ENCODE measurements around the genes AKAP13 and KLHL25.

GRCh38 chr15:84929883-84930515 is 45.5 kb downstream of the SLC28A1 start:
- PRO-cap, result no peak

DNA sequence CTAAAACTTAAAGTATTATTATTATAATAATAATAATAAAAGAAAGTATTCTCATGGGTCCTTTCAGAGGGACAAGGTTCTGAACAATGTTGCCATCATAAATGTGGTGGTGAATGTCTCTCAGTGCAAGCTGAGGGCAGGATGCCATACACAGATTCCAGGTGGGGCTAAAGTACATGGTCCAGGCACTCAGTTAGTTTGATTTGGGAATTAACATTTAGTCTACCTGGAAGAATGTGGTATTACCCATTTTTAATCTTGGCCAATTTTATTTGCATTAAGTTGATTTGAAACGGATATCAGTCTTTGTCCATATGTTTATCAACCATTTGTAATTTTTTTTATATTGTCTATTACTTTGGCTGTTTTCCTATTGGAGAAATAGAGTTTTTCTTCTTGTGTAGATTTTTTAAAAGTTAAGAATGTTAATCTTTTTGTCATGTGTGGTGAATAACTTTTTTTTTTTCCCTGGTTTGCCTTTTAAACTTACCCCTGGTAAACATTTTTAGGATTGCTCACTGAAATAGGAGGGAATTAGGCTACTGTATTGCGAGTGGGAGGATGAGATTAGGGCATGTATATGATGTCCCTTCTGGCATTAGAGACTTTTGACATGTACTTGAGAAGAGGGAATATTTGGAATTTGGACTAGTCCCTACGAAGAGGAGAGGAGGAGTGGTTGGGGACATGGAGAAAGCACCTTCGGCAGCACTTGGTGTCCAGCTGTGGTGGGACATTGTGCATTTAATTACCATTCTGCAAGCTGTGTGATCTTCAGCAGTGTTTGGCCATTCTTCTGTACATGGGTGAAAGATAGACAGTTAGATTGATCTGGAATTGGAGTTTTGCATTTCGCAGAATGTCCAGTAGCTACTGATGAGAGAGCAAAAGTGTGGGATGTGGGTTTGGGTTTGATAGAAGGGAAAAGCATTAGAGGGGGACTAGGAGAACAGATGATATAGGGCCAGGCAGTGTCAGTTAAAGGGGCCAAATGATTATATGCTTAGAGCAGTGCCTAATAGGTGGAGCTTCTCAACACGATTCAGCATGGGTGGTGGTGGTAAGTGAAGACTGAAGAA is 24.9 kb downstream of the PDE8A start:
- PRO-cap, result no peak

DNA sequence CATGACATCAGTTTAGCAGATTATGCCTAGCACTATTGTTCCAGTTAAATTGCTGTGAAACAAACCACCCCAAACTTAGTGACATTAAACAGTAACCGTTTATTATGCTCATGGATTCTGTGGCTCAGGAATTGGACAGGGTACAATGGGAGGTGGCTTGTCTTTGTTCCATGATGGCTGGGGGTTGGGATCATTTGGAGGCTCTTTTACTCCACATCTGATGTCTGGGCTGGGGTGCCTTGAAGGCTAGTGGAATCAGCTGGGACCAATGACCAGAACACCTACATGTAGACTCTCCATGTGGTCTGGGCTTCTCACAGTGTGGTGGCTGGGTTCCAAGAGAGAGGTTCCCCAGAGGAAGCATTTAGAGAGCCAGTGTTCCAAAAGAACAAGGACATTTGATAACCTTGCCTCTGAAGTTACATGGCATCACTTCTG is 44.5 kb downstream of the PDE8A start:
- PRO-cap, result no peak

GRCh38 chr15:85092970-85093593 is 111.4 kb downstream of the PDE8A start:
- PRO-cap, result no peak

GRCh38 chr15:85103596-85104364 is 122.1 kb downstream of the PDE8A start:
- PRO-cap, result no peak

- PRO-cap, result no peak
Observed at GRCh38 chr15:85104365-85104968, 122.8 kb downstream of the PDE8A start.

- PRO-cap, result unidirectional peak, minus-strand start at chr15:85331224
Observed at GRCh38 chr15:85330793-85331962, 49.2 kb upstream of the AKAP13 start.

DNA sequence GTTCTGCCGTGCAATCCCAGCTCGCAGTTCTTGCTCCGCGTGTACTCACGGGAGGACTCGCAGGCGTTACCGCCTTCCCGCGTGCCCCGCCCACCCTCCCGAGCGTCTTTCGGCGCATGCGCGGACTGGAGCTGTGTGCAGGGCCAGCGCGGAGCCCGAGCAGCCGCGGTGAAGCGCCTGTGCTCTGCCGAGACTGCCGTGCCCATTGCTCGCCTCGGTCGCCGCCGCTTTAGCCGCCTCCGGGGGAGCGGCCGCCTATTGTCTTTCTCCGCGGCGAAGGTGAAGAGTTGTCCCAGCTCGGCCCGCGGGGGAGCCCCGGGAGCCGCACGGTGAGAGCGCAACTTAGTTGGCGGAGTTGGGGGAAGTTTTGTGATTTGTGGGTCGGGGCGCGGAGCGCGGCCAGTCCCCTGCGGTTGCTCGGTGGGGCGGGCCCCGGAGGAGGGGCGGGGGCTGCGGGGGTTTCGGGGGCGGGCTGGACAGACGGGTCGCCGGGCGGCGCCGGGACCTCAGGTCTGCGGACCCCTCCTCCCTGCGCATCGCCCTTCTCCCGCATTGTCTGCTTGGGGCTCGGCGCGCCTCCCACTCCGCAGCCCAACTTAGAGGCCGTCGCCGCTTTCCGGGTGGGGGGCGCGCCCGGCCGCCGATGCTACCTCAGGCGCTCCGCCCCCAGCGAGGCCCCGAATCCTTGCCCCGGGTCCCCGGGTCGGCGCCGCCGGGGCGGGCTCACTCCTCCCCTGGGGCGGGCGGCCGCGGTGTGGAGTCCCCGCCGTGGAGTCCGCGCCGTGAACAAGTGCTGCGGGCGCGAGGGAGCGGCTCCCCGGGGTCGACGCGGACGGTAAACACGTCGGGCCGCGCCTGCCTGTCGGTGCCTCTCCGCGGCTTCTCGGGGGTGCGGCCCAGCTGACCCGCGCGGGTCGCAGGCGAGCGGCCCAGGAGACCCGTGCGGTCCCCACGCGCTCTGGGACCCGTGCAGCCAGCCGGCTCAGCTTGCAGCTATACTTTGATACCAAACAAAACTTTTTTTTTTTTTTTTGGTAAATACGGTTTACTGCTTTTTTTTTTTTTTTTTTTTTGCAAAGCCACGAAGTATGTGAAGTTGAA is at the start of gene AKAP13:
Gene AKAP13, plus strand, starts transcription at position 134 of the 1,101 bp plus-strand sequence.
- PRO-cap, result bidirectional peak, plus-strand start at position 136 of the sequence, minus-strand start outside the sequence; bidirectional peak, plus-strand start at position 479 of the sequence, minus-strand start at position 419 of the sequence; bidirectional peak, plus-strand start at position 759 of the sequence, minus-strand start at position 837 of the sequence

GRCh38 chr15:85575127-85575468 is 194.7 kb downstream of the AKAP13 start:
- PRO-cap, result no peak

DNA sequence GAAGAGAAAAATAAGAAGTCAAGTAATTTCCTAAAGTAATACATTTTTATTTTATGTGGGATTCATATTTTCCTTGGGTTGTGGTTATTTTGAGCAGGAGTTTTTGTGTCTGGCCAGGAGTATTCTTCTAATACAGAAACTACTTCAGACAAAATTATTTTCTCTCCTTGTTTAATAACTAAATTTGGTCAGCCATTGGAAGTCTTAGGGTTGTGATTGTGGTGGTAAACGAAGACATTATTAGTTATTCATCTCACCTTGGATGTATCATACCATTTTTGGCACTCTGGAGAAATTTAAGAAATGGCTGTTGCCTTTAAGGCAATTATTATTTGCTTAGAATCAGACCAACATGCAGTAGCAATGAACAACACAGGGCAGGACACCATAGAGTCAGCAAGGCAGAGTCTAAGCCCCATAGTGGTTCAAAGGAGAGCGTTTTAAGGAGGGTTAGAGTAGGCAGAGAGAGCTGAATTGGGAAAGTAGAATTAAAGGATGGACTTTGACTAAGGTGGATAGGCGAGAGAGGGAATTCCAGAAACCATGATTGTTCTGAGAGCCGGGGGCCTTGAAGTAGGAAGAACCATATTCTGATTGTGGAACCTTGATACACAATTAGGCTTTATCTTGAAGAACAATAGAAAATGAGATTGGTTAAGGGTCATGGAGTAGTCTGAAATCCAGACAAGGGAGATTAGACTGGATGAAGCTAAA is 186.4 kb downstream of the KLHL25 start:
- PRO-cap, result no peak

DNA sequence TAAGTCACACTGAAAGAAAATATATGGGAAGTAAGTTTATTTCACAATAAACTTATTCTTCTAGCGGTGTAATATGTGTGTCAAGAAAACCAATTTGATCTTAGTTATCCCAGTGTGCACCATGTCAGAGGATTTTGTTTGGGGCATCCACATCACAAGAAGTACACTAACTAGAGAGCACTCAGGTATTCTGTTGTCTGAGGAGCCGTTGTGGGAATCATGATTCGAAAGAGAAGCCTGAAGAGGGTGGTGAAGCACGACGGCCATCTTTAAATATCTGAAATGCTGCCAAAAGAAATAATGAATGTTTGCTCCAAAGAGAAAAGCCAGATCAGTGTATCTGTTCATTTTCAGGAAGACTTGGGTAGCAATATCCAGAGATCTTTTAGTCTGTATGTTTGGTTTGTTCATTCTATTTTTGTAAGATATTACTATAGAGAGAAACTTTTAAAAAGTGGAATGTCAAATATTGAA is 180.7 kb downstream of the KLHL25 start:
- PRO-cap, result no peak

DNA sequence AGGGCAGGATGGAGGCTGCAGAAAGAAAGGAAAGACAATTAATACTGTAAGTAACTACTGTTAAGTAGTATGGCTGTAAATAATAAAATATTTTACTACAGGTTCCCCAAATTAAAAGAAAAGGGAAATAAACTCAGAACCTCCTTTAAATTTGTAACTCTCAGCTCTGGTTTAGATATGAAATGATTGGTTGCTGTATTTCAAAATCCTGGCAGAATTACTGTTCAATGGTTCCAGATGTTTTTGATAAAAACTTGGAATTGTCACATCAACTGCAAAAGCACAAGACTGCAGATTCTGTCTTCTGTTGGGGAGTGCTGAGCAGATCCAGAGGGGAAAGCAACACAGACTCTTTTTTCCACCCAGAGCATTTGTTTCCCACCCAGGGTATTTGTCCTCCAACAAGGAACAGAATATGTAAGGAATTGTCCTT is 178.2 kb downstream of the KLHL25 start:
- PRO-cap, result unidirectional peak, plus-strand start at position 313 of the sequence

GRCh38 chr15:85645544-85646127 is 149.1 kb downstream of the KLHL25 start:
- PRO-cap, result no peak

DNA sequence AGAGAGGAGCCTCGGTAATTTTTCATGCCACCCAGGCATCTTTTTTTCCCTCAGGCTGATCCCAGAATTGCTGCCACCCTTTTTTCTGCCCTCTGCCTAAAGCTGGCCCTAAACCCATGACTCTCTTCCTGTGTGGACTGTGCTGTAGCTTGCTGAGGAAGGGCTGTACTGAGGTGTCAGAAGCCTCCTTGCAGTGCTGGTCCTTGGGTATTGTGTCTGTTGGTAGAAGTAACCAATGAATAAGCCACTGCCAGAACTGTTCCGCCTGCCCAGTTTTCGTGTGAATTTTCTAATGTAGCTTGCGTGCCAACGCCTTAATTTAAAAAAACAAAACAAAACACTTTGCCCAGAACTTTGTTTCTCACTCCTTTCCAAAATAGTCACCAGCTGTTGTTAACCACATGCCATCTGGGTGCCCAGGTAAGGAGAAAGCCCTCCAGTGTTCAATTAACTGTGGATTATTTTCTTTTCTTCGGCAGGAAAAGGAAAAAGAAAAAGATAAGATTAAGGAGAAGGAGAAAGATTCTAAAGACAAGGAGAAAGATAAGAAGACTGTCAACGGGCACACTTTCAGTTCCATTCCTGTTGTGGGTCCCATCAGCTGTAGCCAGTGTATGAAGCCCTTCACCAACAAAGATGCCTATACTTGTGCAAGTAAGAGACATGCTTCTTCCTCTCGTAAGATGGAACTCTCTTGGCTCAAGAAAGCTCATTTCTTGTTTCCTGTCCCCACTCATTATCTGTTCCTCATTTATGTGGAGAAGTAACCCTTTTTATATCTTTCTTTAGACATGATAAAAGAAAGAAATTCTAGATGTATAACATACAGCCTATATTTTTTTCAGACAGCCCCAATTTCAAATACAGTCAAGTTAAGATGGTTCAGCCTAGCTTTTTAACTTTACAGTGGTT is 101.7 kb downstream of the KLHL25 start:
- PRO-cap, result no peak

DNA sequence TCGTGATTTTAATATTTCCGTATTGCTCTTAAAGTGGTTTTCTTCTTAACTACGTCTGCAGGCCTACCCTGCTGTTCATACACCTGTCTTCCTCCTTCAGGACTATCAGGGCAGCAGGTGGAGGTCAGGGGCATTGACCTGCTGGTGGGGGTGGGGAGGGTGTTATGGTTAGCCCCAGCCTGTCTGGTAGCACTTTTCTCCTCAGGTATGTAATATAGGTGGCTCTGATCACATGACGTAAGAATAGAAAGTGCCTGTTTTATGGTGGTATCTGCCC is 86.4 kb downstream of the KLHL25 start:
- PRO-cap, result no peak

DNA sequence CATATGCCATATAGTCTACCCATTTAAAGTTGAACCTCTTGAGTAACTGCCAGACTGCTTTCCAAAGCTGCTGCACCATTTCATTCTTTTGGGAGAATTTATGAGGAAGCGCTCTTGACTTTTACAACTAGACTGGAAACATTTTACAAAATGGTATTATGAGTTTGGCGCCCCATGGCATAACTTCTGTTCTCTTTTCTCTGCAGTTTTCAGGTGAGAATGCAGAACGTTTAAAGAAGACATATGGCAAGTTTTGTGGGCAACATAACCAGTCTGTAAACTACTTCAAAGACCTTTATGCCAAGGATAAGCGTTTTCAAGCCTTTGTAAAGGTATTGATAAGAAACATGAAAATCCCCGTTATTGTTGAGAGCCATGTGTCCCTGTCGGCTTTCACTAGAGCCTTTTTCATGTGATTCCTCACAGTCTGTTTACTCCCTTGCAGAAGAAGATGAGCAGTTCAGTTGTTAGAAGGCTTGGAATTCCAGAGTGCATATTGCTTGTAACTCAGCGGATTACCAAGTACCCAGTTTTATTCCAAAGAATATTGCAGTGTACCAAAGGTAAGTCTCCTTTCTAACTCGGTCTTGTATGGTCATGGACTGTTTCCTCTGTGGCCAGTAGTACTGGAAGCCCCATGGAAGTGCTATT is 72.8 kb downstream of the KLHL25 start:
- PRO-cap, result no peak

GRCh38 chr15:85793266-85793925 is 1.3 kb downstream of the KLHL25 start:
- PRO-cap, result no peak

- PRO-cap, result unidirectional peak, plus-strand start at chr15:85794218; bidirectional peak, plus-strand start at chr15:85795135, minus-strand start at chr15:85794888
Observed at GRCh38 chr15:85793926-85794976, at the start of gene KLHL25. Gene KLHL25, minus strand, starts transcription at chr15:85794925.

DNA sequence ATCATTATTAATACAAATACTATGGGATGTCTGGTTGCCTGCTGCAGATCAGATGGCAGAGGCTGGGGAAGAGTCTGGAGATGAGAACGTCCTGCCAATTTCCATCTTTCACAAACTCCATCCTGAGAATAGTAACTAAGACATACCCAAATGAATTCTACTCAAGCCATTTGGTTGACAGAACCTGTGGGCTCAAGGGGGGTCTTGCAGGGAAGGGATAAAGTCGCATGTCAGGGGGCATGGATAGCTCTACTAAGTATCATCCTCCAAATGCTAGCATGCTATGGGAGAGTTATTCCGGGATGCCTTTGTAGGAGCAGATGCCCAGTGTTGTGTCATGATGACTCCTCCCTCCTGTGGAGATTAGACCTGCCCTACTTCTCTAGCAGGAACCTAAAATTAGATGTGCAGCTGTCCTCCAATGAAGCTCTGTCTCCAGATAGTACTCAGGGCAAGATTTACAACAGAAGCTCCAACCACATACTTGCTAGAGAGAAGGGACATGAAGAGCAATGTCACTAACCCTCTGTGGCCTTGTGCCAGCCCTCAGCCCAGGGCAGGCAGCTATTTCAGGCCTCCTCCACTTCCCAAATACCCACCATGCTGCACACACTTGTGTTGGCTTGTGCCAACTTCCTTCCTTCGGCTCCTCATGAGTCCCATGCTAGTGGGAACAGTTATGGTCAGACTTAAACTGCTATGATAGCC is 82.5 kb downstream of the AGBL1 start:
- PRO-cap, result no peak

- PRO-cap, result no peak
Observed at GRCh38 chr15:86620029-86620436, 540.4 kb downstream of the AGBL1 start.